ENCODE data around the gene XPOT.

DNA sequence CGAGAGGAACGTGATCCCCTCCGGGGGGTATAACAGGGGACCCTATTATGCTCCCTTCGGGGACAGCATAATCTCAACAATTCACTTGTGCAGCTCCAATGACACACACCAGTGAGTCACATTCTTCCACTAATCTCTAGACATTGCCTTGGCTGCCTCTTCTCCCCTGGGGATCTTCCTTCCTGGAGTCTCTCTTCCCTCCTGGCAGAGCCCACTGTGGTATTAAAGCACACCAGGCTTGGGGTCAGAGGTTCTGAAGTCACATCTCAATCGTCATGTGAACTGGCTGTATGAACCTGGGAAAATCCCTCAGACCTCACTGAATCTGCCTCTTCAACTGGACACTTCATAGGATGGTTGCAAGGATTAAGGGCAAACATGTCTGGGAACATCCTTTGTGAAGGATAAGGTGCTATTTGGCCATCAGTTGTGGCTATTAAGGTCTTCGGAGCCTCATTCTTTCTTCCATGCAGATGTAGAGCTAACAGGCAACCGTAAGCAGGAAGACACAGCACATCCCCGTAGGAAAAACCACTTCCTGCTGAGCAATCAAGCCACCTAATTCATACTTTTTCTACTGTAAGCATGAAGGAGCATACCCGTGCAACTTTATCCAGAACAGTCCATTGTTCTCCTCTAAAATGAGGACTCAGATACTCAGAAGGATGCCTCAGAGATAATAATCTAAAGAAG lies 232.2 kb downstream of the PPM1H start:
- PRO-cap, result no peak

DNA sequence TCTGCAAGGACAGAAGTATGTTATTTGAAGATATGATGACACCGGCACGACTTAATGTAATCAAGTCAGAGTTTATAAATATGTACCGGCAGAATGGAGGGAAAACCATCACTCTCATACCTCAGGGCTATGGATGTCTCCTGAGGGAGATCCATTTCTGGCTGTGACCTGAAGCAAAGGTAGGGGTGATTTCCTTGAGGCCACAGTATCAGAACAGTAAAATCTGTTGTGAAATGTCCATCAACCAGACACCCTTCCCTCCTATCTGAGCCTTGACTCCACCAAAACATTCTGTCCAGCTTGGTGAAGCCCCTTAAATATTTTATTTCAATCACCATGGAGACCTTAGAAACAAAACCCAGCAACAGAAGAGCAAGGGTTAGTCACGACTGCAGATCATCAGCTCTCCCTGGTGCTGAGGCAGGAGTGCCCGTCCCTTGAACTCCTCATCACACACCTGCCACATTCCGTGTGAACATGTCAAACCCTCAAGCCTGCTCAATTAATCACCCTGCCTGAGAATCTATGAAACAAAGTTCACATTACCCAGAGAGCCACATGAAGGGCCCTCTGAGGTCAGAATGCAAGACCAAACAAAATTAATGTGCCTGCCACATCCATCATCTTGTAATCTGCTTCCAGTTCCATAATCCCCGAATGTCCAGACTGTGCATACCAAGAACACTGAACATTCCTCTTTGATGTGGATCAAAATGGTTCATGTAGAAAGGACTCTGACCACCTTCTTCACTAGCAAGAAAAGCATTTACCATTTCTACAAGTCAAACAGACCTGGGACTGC lies 203.0 kb downstream of the PPM1H start:
- PRO-cap, result no peak

DNA sequence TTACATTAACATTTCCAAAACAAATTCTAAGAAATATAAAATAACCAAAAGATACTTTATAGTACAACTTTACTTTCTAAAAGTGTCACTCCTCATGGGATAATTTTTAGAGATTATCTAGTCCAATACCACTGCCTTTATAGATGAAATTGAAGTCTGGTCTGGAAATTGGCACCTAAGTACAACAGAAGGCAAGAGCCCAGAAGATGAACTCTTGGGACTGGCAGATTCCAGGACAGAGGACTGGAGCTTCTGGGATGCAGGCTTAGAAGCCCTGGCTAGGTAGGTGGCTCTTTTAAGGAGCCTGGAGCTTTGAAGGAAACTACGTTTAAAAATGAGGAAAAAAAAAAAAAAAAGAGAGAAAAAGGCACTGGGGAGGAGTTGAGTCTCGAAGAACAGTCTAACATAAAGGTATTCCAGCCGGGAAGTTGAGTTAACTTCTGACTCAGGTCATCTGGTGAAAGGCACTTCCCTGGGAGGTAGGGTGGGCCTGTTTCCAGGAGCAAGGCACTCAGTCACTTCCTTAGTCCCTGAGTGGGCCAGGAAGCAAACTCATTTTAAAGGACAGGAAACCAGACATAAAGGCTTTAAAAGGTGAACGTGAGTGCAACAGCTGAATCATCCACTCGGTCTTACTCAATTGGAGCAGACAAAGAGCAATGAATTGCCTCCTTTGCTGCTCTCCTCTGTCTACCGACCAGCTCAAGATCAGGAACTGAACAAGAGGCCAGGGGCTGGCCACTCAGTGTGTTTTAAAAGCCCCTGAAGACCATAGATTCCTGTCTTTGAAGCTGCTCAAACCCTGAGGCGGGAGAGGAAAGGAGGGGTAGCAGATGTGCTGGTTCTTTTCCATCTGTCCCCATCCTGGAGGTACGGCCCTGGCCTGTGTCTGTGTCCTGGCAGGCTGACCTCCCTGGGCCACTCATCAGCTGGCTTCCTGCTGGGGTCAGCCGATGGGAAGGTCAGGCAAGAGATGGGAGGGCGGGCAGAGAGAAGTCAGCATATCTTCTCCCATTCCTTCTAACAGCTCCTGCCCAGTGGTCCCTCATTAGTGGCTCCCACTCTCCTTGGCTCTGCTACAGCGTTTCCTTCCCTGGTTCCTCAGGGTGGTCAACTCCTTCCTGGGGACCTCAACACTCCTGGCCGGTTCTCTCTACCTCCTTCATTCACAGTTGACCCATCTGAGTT lies 149.0 kb downstream of the PPM1H start:
- PRO-cap, result bidirectional peak, plus-strand start at position 689 of the sequence, minus-strand start at position 442 of the sequence

DNA sequence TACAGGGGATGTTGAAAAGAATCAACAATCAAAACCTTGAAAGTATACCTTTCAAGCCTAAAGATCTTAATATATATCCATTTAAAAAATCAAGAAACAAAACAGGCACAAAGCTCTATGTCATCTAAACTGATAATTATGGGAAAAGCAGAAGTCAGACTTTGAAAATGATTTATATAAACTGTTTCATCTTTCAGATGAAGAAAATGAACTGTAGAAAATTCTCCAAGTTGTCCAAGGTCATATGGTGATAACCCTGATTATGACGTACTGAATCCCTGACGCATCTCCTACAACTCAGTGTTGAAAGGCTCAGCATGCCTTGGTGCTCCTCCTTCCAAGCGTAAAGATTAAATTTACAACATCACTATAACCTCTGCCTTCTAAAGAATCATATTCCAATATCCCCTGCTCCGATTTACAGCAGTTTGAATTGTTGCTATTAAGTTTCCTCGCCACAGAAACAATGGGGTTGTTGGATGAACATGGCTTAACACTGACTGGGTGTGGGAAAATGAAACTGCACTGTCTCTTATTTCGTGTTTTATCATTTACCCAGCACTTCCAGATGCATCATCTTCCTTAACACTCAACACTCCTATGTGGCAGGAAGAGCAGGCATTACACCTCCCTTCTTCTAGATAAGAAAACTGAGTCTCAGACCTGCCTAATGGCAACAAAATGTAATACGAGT lies 74.4 kb downstream of the PPM1H start:
- PRO-cap, result no peak

- PRO-cap, result bidirectional peak, plus-strand start at chr12:62933999, minus-strand start at chr12:62933995; bidirectional peak, plus-strand start at chr12:62934313, minus-strand start at chr12:62934025
These were observed 1.1 kb downstream of the PPM1H start for GRCh38 chr12:62933822-62934222.

GRCh38 chr12:62934223-62934814 lies 631 bp downstream of the PPM1H start:
- PRO-cap, result bidirectional peak, plus-strand start at chr12:62934313, minus-strand start at chr12:62934025; unidirectional peak, minus-strand start at chr12:62934391; bidirectional peak, plus-strand start at chr12:62934735, minus-strand start at chr12:62934529

DNA sequence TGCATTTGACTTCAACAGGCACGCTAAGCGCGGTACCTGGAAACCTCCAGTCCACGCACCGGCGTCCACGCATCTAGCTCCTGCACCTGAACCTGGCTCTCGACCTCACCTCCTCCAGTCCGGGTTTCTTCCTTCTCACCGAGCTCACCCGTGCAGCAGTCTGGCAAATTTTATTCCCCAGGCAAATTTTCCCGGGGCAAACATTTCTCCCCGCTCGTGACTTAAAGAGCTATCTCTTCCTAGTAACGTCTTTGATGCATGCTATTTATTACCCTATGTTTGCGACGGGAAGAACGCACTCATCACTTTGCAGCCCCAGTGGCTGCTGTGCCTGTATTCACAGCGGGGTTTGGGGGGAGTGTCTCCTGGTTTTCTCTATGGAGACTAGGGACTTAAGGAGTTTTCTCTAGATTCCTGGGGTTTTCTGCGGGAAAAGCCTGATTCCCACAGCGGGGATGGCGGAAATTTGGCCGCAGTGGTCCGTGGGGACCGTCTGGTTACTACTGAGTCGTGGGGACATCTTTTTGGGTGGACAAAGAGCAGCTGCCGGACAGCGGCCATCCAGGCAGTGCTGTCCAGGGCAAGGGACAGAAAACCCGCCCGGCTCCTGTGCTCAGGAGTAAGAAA lies 561 bp upstream of the AVPR1A start:
- PRO-cap, result no peak

- PRO-cap, result no peak
These were observed 75.7 kb upstream of the AVPR1A start for GRCh38 chr12:63226679-63227034.

- PRO-cap, result no peak
These were observed 22.5 kb upstream of the SRGAP1 start for GRCh38 chr12:63821611-63822881.

GRCh38 chr12:63960096-63960448 lies 115.6 kb downstream of the SRGAP1 start:
- PRO-cap, result no peak

DNA sequence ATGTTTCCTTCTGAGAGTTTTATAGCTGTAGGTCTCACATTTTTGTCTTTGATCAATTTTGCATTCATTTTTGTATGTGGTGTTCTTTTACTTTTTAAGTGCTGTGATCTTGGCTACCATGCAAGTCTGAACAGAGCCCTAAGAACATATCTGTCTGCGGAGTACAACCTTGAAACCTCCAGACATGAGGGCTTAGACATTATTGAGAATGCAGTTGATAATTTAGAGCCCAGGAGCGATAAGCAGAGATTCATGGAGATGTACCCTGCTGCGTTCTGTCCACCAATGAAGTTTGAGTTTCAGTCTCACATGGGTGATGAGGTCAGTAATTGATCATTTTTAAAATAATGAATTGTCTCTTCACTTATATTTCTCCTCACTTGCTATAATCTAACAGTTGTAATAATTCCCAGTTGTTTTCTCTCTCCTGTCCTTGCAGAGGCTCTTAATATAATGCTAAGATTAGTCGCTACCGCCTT lies 159.2 kb downstream of the KICS2 start:
- PRO-cap, result no peak

GRCh38 chr12:64127506-64128451 lies 94.3 kb downstream of the KICS2 start:
- PRO-cap, result no peak

DNA sequence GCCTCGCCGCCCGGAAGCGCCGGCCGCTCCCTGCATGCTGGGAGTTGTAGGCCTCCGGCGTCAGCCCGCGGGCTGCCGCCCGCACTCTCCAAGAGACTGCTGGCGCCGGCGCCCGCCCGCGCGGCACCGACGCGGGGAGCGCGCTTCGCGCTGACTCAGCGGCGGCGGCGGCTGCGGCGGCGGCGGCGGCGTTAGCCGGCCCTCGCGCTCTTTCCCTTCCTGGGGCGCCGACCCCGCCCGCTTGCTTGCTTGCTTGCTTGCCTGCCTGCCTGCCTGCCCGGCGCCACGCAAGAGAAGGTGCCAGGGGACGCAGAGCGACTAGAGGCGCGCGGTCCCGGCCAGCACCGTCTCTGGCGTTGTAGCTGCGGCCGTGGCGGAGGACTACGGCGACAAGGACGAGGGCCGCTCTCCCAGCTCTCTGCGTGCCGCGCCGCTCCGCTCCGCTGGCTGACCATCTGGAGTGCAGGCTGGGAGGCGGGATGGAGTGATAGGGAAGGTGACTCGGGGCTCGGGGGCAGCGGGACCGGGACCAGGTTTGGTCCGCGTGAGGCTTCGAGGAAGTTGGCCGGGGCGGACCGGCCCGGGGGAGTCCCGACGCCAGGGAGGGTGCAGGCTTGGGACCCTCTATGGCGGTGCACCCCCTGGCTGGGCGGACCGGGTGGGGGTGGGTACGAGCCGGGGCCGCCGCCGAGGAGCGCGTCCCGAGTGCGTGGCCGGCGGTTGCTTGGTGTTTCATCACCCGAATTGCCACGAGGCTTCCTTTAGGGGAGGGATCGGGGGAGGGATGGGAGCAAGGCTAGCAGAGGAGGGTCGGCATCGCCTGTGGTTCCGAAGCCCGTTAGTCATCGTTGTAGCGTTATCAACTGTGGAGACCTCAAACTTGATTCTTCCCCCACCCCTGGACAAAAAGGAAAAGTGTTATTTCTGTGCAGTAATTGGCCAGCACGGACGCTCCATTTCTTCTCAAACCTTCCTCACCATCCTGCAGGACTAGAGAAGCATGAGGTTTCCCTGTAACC lies at the start of gene XPOT:
Gene XPOT (plus strand): TSS at position 84 of the 1,019 bp plus-strand sequence.
- PRO-cap, result bidirectional peak, plus-strand start at position 91 of the sequence, minus-strand start outside the sequence; unidirectional peak, minus-strand start at position 726 of the sequence

DNA sequence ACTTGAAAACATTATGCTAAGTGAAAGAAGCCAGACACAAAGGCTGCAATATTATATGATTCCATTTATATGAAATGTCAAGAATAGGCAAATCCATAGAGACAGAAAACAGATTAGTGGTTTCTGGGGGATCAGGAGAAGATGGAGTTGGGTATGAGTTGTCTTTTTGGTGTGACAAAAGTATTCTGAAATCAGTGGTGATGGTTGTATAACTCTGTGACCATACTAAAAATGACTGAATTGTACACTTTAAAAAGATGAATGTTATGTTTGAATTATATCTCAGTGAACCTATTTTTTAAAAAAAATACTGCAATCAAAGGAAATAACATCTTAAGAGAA lies 13.7 kb downstream of the TBK1 start:
- PRO-cap, result no peak

- PRO-cap, result no peak
These were observed 5.8 kb downstream of the RASSF3 start for GRCh38 chr12:64616021-64616625.

- PRO-cap, result no peak
These were observed 21.8 kb downstream of the RASSF3 start for GRCh38 chr12:64631869-64632788.

- PRO-cap, result no peak
These were observed 22.2 kb upstream of the GNS start for GRCh38 chr12:64781462-64781818.

- PRO-cap, result no peak
These were observed 24.1 kb upstream of the WIF1 start for GRCh38 chr12:65145266-65145606.

GRCh38 chr12:65460044-65460292 lies 181.5 kb downstream of the MSRB3 start:
- PRO-cap, result no peak

DNA sequence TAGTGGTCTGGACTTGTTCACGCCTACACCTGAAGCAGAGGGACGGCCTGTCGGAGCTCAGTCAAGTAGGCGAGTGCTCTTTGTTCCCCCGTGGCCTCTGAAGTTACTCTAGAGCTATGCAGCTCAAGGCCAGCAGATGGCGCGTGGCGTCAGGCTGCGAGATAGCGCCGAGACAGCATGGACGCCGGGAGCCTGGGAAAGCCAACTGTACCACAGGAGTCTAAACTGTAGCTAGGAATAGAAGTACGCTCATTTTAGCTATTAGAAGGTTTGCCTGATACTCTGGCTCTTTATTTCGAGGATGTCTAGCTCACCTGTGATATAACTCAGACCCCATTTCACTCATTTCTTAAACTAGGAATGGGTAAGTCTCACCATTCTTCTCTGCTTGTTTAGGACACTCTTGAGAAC lies 267.5 kb upstream of the HMGA2 start:
- PRO-cap, result no peak